Measurements from ENCODE around the gene DRG1.

DNA sequence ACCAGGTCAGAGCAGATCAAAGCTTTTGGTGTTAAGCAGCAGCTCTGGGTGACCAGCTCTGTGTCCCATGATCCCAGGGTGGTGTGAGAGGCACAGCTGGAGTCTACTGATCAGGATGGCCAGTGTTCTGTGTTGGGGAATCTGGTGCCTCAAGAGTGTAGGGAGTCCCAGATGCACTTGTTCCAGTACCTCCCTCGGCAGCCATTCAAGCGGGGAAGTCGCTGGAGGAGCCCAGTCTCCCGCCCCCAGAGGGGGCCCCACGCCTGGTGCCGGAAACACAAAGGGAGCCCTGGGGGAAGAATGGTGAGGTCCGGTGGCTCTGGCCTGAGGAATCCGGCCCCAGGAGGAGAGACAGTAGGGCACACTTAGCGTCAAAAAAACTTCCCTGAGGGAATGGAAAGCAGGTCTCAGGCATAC is 2.4 kb downstream of the PATZ1 start:
- PRO-cap = no peak
- RRBS = no CpG with 5 or more reads among the region's 9 CpGs

GRCh38 chr22:31345318-31346171 is 601 bp downstream of the PATZ1 start:
- PRO-cap = bidirectional peak, plus-strand start at chr22:31346087, minus-strand start at chr22:31345728
- RRBS = 6% methylated on average over 62 of the region's 110 CpGs

- PRO-cap = no peak
- RRBS = no CpG with 5 or more reads among the region's 2 CpGs
Measured at GRCh38 chr22:31393986-31394300, 5.5 kb upstream of the DRG1 start.

DNA sequence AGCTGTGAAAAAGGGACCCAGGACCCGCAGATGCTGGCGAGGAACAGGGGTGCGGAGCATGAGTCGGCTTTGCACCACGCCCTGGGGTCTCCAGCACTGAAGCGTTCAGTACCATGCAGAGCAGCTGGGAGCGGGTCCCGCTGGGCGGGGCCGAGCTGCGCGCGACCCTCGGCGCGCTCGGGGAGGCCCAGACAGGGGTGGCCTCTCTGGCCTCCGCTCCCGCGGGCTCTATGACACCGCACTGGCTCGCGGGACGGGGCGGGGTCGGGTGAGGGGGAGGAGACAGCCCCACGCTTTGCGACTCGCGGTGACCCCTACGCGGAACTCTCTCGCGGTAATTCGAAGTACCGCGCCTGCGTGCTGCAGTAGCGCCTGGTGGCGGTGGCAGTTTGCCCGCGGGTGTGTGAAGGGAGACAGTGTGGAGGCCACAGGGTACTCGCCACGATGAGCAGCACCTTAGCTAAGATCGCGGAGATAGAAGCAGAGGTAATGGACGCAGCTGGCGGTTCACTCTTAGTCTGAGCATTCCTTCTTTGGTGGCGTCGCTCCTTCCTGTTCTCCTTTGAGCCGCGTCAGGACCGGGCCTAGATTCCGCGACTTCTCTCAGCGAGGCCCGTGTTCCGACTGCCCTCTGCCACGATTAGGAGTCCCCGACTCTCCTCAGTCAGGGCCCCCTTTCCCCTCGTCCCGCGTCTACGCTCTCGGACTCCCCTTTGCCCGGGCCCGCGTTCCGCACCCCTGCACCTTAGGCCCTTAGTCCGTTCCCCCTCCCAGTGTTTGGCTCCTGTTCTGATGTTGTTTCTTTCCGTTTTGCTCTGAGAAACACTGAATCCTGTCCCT is at the start of gene DRG1:
DRG1 (plus strand) TSS at position 365 of the 840 bp plus-strand sequence.
- PRO-cap = bidirectional peak, plus-strand start at position 384 of the sequence, minus-strand start at position 232 of the sequence; bidirectional peak, plus-strand start at position 616 of the sequence, minus-strand start at position 626 of the sequence
- RRBS = no CpG with 5 or more reads among the region's 71 CpGs

DNA sequence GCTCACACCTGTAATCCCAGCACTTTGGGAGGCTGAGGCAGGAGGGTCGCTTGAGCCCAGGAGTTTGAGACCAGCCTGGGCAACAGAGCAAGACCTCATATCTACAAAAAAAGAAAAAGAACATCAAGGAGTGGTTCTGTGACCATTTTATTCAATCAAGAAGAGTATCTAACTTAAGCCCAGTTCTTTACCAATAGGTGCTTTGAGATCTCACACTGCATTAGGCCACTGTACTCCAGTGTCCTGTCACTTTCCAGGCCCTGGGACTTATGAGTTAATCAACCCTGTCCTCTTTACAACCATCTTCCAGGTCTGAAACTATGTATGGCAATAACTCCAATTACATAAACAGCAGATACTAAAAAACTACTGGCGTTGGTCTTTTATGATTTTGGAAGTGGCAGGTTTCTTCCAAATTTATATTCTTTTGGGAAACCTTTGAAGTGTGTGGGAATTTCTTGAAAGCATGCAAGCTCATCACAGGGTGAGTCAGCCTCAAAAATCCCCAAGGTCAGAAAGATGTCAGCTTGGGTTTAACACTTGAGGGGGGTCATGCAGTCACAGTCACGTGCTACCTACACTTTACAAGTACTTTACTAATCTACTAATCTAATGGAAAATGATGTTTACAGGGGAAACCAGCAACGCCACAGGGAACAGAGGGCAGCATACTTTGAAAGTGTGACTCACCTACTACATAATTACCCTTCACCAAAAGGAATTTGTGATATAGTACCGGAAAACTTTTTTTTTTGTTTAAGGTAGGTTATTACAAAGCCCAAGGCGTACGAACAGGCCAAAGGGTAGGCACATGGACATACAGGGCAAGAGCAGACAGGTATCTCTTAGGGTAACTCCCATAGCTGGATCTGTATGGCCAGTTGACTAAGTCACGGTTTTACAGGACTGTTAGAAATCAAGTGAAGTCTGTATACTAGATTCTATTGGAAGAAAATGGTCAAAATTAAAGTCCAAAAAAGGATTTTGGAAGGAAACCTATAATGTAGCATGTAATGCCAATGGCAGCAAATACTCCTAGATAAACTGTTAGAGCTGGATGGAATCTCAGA is 15.6 kb downstream of the PISD start:
- PRO-cap = bidirectional peak, plus-strand start at position 799 of the sequence, minus-strand start at position 507 of the sequence
- RRBS = no CpG with 5 or more reads among the region's 8 CpGs

DNA sequence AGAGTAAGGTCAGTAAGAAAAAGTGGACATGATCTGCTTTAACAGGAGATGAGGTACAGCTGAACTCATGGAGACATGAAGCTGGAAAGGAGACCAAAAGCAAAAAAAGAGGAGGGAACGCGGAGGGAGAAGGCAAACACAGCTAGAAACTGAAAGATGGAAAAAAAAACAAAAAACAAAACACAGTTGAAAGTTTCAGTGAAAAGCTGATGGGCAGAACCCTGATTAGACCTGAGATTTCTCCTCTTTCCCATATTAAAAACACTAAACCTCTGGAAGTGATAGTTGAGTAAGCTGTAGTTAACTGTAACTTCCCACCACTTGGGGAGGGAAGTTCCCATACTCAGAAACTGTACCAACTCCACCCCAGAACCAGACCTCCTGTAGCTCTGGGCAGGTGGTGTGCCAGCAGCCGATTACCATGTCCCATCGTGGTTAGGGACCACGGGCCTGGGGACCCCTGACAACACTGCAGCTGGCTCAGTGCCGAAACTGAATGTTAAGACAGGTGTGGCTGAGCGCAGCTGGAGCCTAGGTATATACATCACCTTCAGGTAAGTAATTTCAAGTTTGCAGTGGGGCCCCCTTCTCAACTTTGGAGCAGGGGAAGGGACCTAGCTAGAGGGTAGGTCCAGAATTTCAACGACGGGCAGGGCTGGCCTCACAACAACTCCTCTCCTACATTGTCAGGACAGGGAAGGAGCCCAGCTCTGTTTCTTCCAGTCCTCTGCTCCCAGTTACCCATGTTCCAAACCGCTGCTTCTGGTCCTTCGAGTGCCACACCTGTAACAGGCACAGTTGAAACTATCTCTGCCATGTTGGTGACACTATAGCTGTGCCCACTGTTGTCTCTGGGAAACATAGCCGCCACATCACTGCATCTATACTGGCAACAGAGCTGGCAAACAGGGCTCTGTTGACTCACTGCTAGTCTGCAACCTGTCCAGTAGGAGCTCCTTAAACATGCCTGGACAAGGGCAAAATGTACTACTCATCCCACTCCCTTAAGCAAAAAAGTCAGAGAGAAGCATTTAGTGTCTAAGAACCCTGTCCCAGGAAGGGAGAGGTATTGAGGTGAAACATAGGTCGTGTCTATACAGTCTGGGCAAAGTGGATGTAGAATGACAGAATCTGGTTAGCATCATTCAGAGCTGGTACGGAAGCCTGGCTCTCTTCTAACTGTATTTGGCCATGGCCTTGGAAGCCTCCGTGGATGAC is 20.8 kb upstream of the PISD start:
- PRO-cap = no peak
- RRBS = no CpG with 5 or more reads among the region's 15 CpGs

DNA sequence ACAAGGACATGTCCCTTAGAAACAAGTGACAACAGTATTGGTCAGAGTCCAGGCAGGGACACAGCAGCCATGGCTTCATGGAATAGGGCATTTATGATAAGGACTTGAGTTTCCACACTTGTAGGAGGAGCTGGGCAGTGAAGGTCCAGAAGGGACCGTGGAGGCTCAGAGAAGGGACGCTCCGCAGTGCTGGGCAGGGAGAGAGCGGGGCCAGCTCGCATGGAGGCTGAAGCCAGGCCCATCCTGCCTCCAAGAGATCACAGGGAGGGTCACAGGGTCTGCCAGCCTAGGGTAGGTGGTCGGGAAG is 22.9 kb upstream of the RFPL3 start:
- PRO-cap = no peak
- RRBS = no CpG with 5 or more reads among the region's 6 CpGs

DNA sequence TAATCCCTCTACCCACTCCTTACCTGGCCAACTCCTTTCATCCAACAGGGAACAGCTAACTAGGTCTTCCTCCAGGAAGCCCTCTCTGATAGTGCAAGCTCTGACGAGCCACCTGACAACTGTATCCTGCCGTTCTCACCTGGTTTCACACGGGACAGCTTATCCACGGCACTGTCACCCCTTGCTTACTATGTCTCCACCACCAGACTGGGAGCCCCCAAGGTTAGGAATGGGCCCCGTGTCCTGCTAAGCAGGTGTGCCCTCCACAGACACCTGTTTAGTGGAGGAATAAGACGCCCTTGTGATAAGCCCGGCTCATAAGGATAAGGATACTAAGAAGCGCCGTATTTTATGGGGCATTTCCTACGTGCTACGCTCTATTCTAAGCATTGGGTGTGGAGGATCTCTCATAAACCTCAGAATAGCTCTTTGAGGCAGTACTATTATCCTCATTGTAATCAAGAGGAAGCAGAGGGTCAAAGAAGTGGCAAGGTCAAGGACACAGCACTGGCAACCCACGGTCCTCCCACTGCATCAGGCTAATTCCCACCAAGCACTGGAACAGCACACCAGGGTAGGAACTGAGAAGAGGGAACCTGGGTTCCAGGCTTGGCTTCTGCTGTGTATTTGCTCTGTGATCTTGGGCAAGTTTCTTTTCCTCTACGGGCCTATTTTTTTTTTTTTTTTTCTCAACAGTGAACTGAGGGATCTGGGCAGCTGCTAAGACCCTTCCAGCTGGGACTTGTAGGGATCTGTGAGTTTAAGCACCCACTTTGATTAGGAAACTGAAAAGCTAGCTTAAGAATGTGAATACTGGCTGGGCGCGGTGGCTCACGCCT is 55.5 kb downstream of the FBXO7 start:
- PRO-cap = no peak
- RRBS = no CpG with 5 or more reads among the region's 16 CpGs

GRCh38 chr22:32619497-32620049 is 145.0 kb downstream of the FBXO7 start:
- PRO-cap = no peak
- RRBS = no CpG with 5 or more reads among the region's 3 CpGs

DNA sequence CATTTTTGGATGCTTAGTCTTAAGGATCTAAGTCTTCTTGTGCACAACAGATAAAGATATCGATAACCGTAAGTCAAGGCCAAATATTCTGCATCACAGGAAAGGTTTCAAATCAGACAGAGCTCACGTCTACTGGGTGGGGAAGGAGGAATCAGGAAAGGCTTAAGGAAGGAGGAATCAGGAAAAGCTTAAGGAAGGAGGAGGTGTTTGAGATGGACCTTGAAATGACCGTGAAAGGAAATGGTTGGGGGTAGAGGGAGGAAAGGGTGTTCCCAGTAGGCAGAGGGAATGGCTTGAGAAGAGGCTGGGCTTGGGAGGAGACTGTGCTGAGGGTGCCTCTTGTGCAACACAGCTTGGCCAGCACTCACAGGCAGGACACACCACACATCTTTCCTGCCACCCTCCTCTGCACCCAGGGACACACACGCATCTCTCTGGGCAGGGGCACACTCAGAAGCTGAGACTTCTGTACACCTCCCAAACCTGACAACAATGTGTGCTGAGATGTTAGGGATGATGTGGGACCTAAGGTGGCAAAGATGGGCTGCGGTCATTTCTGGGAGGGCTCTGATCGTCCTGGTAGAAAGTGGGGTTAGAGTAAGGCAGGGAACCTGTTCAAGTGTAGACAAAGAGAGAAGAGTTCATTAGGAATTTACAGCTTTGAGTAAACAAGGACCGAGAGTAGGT is 151.4 kb downstream of the FBXO7 start:
- PRO-cap = no peak
- RRBS = no CpG with 5 or more reads among the region's 8 CpGs

DNA sequence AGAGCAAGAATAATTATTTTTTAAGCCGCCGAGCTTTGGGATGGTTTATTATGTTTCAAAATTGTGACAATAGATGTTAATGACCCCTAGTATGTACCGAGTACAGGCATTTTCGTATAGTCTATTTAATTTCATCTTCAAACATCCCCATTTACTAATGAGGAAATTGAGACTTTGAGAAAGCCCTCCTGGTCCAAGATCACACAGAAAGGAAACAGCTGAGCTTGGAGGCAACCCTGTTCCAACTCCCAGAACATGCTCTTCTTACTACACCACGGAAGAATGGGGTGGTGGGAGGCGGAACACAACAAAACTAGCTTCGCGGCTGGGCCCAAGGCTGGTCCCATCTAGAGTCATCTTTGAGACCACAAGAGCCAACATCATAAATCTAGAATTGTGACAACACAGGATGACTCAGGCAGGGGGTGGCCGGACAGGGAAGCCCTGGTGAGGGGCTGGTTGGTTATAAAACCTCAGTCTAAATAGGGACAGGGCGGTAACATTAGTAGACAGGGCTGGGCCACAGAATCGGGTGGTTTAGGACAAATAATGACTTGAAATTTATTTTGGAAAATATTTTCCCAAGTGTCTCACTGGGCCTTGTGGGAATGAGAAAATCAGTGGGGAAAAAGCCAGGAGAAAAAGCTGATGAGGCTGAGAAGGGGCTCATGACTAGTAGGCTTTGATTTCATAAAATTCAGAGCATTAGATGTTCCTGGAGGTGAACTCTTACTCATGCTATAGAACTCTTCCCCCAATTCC is 152.0 kb upstream of the TIMP3 start:
- PRO-cap = no peak
- RRBS = no CpG with 5 or more reads among the region's 11 CpGs

- PRO-cap = no peak
- RRBS = no CpG with 5 or more reads among the region's 10 CpGs
Measured at GRCh38 chr22:32717691-32718374, 83.7 kb upstream of the TIMP3 start.

DNA sequence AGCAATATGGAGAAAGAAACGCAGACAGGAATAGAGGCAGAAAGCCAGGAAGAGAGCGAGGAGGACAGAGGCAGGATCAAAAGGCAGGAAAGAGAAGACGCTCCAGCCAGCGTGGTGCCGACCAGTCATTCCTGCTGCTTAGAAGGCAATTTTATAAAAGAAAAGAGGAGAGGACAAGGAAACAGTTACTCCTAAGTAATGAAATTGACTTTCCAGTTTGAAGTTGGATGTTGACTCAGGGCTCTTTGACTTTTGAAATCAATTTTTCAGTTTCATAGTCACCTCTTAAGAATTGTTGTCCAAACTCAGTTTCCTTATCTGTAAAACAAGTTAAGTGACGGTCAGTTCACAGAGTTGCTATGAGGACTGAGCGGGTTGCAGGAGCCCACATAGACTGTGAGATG is 55.7 kb upstream of the TIMP3 start:
- PRO-cap = unidirectional peak, minus-strand start at position 133 of the sequence
- RRBS = no CpG with 5 or more reads among the region's 7 CpGs

- PRO-cap = no peak
Measured at GRCh38 chr22:32758668-32759109, 42.8 kb upstream of the TIMP3 start.

DNA sequence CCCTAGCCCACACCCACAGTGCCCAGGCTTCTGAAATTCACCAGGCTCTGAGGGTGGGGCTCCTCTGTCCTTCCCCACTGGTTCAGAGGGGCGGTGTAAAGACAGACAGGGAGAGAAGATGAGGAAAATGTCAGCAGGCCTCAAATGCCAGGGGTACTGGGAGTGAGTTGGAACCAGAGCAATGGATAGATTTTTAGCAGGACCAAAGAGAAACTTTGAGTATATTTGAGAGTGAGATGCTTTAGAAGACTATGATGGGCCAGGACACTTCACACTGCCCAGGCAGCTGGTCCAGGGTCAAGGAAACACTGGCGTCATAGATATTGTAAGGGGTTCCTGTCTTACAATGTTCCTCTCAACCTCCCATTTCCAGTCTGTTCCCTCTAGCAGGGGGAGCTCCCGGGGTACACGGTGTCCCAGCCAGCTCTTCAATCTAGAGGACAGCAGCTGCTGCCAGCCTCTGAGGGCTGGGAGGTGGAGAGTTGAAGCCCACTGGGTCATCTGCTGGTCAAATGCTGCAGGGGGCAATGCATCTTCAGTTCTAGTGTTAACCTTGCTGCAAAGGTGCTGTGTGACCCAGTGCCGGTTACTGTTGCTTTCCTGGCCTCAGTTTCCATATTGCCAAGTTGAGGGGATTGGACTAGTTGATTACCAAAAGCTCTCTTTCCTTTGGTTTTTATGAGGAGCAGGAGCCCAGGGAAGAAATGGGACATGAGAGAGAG is 40.7 kb upstream of the TIMP3 start:
- PRO-cap = no peak
- RRBS = no CpG with 5 or more reads among the region's 5 CpGs

GRCh38 chr22:32764724-32765491 is 36.6 kb upstream of the TIMP3 start:
- PRO-cap = no peak
- RRBS = no CpG with 5 or more reads among the region's 14 CpGs

DNA sequence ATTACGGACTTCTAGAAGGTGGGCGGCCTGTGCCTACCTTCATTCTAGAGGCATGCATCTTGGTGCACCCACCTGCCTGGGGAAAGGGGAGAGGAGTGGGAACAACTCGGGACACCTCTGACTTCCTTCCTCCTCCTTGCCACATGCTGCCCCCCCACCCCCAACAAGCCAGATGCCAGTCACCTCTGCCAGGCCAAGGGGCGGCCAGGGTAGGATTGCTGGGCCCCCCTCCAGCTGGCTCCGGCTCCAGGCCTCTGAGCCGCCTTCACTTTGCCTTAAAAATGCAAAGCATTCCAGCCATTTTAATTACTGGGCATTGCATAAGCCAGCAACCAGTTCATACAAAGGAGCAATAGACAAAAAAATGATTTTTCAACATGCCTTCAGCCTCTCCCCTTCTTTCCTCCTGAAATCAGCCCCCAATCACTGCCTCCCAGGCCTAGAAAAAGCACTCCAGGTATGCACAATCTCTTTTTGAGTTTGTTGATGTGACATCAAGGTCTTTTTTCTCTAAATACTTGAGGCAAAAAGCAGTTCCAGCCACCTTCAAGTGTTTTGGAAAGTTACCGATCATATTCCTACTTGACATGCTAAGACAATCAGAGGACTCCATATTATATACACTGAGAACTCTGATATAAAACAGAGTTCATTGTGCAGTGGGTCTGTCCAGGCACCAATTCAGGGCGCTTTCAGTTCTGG is 12.5 kb upstream of the TIMP3 start:
- PRO-cap = bidirectional peak, plus-strand start at position 367 of the sequence, minus-strand start at position 283 of the sequence
- RRBS = no CpG with 5 or more reads among the region's 8 CpGs

GRCh38 chr22:32816824-32818005 is 15.7 kb downstream of the TIMP3 start:
- PRO-cap = no peak
- RRBS = no CpG with 5 or more reads among the region's 13 CpGs

GRCh38 chr22:32840523-32840969 is 39.0 kb downstream of the TIMP3 start:
- PRO-cap = no peak
- RRBS = no CpG with 5 or more reads among the region's 10 CpGs

GRCh38 chr22:32863752-32864209 is 62.3 kb downstream of the TIMP3 start:
- PRO-cap = no peak
- RRBS = no CpG with 5 or more reads among the region's 3 CpGs

All from MCF 10A (cell line).